Monocyte (primary cell): ENCODE measurements around a stretch of chr16.

DNA sequence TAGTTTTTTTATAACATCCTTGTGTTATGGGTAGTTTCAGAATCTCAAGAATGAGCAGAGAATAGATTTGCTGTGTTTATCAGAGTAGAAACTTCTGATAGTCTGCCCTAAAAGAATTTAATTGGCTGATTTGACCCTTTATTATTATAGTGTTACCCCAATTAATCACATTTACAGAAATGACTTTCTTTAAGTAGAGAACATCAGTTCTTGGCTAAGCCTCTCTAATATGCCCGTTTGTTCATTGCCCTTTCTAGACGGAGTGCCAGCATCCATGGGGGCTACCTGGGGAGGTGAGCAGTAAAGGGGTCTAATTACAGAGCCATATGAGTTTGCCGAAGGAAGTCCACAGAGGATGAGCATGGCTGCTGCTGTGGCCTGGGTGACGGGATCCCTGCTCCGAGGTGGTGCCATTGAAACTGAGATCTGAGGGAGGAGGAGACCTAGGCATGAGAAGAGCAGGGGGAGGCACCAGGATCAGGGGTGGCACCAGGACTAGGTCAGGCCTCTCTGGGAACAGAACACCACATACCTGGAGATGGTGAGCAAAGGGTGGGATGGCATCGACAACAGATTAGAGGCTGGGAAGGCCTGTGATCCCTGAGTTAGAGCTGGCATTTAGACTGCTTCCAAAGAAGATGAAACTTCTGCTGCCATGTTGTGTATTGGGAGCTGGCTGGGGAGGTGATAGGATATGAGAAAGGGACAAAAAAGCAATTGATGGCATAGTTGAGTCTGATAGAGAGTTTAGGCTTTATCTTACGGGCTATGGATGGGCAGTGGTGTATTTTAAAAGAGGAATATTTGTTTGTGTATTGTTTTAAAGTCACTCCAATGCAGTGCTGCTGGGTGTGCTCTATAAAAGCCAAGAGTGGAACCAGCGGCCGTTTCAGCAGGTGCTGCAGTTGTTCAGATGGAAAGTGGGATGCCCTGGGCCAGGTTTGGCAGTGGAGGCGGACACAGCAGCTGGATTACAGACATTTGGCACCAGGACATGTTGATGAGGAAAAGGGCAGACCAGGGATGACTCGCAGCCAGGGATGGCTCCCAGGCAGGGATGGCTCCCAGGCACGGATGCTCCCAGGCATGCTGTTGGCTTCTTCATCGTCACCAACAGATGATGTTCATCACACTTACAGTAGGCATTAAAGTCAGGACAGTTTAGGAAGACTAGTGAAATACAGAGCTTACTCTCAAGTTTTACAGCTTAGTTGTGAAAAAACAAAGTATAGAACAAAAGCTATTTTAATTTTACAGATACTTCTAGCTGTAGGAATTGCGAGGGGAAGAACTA, 9.7 kb downstream of the GAN start:
- PRO-cap, 2 experiments, result no peak in any of the 2 experiments

- PRO-cap, 2 experiments, result no peak in any of the 2 experiments
Observed at GRCh38 chr16:81407161-81407653, 37.4 kb upstream of the CMIP start.

DNA sequence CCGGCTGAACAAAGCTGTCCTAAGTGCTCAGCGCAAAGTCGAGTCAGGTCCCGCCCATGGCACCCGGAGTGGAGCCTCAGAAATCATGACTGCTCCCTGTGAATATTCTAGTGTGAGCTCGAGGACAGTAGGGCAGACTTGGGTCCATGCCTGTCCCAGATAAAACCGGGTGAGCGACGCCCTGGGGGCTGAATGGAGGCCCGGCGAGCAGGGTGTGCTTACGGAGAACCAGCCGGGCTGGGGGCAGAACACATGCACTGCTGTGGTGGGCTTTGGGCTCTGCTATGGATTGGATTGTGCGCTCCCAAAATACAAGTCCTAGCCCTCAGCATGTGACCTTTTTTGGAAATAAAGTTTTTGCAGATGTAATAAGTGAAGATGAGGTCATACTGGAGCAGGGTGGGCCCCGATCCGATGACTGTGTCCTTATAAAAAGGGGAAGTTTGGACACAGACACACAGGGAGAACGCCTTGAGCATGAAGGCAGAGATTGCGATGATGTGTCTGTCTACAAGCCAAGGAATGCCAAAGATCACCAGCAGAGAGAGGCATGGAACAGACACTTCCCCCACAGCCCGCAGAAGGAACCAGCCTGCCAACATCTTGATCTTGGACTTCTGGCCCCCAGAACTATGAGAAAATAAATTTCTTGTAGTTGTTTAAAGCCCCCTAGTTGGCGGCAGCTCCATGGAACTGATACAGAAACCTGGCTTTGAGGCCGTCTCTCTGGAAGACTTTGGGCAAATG, 12.7 kb upstream of the CMIP start:
- PRO-cap, 2 experiments, result peak in 2 of 2 experiments; most common plus-strand start position 460 of the sequence (in 2)

GRCh38 chr16:81458164-81459064, 13.8 kb downstream of the CMIP start:
- PRO-cap, 2 experiments, result peak in 1 of 2 experiments; most common plus-strand start chr16:81458301 (in 1)

DNA sequence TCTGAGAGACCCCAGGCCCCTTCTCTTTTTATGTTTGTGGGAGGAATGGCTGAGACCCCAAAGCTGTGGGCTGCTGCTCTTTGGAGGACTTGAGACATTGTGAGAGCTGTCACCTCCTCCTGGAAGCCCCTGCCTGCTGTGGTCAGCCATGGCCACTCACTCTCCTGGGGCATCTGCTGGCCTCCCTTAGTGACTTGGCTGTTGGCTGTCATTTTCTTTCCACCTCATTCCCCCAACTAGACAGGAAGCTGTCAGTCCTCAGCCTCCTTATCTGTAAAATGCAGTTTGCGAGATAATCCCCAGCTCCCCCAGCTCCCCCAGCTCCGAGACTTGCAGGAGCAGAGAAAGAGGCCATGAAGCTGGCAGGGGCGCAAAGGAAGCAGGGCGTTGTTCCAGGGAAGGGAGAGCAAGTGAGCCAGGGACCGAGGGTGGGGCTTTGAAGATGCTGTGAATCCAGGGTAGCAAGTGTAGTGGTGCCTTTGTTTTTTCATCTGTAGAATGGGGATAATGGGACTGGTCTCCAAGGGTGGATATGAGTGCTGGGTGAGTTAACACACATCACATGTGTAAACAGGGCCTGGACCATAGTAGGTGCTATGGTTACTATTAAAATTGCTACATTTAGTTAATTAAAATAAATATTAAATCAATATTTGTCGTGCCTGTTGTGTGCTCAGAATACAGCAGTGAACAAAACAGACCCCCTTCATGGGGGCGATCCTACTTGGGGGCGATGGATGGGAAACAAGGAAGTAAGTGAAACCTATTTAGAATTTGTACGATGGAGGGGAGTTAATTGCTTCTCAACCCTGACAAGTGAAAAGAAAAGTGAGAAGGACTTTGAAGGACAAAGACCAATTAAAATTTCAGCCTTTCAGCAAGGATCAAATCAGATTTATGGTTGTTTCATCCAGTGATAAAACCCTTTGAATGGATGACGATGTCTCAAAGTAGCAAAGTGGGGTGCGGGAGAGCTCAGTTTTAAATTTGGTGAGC, 51.3 kb downstream of the CMIP start:
- PRO-cap, 2 experiments, result no peak in any of the 2 experiments

- PRO-cap, 2 experiments, result no peak in any of the 2 experiments
Observed at GRCh38 chr16:81517635-81518096, 73.1 kb downstream of the CMIP start.

- PRO-cap, 2 experiments, result peak in 1 of 2 experiments; most common plus-strand start chr16:81547231 (in 1)
Observed at GRCh38 chr16:81546624-81547294, 102.2 kb downstream of the CMIP start.

- PRO-cap, 2 experiments, result no peak in any of the 2 experiments
Observed at GRCh38 chr16:81581037-81581398, 136.4 kb downstream of the CMIP start.

DNA sequence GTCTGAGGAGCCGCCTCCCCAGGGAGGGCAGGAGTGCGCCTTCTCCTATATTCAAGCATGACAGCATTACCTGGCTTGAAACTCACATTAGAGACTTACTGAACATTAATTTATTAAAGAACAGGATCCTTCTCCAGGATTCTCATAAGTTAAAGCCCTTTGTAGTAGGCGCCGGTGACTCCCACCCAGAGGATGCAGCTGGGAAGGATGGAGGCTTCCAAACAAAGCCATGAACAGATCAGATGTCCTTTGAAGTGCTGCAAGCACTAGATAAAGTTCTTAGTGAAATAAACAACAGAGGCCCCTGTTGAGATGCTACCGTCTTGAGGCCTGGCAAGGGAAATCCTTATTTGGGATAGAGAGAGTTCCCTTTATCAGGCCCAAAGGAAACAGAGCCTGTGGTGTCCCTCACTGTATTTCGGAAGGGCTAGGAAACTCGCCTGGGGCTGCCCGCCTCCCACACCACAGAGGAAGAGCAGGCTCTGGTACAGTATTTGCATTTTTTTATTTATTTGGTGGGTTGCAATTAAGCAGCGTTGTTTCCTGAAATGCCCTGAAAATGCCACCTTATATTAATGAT, 144.4 kb upstream of the PLCG2 start:
- PRO-cap, 2 experiments, result no peak in any of the 2 experiments

- PRO-cap, 2 experiments, result no peak in any of the 2 experiments
Observed at GRCh38 chr16:81638423-81639033, 140.6 kb upstream of the PLCG2 start.

DNA sequence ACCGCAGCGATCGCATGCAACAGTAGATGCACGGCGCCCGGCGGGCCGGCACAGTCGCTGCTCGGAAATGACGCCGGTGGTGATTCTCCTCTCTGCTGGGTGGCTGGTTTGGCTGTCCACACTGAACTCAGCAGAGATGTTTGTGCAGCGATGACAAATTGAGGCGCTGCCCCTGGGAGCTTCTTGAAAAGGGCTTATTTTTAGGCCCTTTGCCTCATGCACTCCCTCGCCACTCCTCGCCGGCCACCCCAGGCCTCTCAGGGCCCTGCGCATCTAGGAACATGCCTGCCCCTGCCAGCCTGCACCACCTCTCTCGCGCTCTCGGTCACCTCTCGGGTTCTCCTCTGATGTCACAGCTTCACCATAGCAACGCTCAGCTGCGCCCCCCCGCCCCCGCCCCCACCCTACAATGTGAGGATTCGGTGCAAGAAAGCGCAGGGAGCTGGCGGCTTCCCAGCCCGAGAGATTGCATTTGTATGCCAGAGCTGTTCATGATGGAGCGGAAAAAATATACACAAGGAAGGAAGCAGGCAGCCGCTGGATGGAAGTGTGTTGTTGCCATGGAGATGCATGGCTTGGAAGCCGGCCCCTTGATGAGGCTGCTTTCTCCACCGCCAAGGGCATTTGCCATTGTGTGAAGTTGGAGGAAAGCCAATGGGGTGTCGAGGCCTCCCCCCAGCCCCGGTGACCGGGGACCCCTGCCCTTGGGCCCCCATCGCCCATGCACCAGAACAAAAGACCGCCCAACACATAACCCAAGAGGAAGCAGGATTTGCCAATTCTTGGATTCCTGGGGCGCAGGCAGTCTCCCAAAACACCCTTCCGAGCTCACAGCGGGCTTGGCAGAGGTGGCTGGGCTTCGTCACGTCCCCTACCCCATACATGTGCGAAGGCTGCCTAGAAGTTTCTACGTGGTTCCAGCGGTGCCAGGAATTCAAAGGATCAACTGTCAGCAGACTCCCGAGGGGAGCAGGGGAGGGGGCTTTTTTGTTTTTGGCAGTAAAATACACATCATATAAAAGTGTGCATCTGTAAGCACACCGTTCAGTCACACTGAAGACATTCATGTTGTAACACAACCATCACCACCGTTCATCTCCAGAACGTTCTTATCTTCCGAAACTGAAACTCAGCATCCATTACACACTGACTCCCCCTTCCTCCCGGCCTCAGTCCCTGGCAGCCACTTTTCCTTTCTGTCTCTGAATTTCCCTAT, 81.1 kb upstream of the PLCG2 start:
- PRO-cap, 2 experiments, result no peak in any of the 2 experiments

DNA sequence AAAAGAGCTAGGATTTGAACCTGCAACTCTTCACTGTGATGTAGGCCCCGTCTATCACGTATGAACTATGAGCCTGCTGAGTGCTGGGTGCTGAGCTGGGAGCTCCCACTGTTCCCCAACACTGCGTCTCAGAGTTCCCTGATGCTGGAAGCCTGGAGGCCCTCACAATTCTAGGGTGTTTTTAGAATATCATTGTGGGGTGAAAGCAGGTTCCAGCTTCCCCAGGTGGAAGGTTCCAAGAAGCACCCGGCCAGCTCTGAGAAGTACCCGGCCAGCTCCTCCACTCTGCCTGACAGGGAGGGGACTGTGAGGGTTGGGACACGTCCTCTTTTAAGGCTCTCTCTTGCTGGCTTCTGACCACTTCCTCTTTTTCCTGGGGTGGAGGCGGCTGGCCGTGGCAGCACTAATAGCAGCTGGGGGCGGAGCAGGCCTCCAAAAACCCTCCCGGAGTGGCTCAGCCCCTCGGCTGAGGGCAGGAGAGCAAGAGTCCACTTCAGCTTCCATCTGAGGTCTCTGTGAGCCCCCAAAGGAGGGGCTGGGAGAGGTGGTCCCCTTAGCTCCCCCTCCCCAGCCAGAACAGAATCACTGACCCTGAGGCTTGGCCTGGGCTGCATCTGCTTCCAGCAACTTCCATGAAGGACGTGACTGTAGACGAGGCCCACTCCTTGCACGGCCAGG, 26.9 kb upstream of the PLCG2 start:
- PRO-cap, 2 experiments, result peak in 2 of 2 experiments; most common plus-strand start position 360 of the sequence (in 2); most common minus-strand start position 284 of the sequence (in 2)

- PRO-cap, 2 experiments, result peak in 2 of 2 experiments; most common plus-strand start chr16:81867104 (in 1); most common minus-strand start chr16:81867076 (in 1)
Observed at GRCh38 chr16:81866929-81867520, 87.9 kb downstream of the PLCG2 start.

DNA sequence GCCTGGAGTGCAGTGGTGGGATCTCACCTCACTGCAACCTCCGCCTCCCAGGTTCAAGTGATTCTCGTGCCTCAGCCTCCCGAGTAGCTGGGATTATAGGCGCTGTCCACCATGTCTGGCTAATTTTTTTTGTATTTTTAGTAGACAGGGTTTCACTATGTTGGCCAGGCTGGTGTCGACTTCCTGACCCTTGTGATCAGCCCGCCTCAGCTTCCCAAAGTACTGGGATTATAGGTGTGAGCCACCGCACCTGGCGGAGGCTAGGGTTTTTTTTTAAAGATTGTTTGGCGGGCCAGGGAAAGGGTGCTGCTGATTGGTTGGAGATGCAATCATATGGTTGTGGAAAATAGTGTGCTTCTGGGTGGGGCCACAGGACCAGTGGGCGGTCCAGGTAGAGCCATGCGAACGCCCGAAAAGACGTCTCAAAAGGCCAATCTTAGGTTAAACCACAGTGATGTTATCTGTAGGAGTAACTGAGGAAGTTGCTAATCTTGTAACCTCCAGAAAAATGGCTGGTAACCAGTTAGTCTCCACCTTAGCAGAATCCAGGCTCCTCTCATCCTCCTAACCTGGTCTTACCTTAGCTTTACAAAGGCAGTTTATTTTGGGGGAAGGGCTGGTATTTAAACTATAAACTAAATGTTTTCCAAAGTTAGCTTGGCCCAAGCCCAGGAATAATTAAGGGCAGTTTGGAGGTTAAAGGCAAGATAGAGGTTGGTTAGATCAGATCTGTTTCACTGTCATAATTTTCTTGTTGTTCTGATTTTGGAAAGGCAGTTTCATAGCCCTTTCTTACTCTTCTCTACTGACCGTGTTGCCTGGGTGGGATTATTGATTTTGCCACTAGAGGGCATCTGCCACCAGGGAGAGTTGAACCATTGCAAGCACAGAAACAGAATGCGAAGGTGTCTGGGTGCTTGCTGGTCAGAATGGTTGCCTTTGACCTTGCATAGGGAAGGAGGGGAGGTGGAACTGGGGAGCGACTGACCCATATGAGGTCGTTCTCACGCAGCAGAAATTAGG, 110.9 kb downstream of the PLCG2 start:
- PRO-cap, 2 experiments, result no peak in any of the 2 experiments

GRCh38 chr16:81995472-81996289, 15.6 kb downstream of the SDR42E1 start:
- PRO-cap, 2 experiments, result no peak in any of the 2 experiments

DNA sequence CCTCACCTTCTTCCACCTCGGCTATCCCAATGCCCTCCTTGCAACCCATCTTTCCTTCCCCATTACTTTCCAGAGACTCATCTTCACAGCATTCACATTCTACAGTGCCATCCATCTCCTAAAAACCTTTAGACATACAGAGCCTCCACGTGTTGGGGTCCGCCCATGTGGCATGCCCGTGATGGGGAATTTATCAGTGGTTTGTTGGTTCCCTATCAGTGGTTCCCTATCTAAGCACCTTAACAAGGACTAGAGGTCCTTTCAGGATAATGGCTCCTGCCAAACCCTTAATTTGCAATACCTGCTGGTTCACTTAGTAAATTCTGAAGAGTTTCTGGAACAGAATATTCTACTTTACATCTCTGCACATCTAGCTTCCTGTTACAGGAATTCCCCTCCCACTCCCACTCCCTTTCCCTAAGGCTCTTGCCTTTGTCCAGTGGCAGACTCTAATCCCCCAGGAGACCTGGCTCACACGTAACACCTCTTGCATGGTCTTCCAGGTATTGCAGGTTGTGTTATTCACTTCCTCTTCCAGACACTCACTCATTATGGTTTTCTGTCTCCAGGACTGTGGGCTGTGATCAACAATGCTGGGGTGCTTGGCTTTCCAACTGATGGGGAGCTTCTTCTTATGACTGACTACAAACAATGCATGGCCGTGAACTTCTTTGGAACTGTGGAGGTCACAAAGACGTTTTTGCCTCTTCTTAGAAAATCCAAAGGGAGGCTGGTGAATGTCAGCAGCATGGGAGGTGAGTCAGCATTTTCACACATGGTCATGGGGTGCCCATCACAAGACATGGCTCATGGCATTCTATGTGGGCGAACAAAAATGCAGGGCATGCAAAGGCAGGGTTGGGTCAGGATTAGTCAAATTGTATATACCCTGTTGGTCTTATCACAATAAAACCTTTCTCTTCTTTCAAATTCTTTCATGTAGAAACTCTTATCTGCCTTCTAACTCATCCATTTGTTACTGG, 35.6 kb downstream of the HSD17B2 start:
- PRO-cap, 2 experiments, result no peak in any of the 2 experiments

GRCh38 chr16:82098611-82099019, 63.6 kb downstream of the HSD17B2 start:
- PRO-cap, 2 experiments, result no peak in any of the 2 experiments

- PRO-cap, 2 experiments, result no peak in any of the 2 experiments
Observed at GRCh38 chr16:82633901-82634931, 7.4 kb downstream of the CDH13 start.

DNA sequence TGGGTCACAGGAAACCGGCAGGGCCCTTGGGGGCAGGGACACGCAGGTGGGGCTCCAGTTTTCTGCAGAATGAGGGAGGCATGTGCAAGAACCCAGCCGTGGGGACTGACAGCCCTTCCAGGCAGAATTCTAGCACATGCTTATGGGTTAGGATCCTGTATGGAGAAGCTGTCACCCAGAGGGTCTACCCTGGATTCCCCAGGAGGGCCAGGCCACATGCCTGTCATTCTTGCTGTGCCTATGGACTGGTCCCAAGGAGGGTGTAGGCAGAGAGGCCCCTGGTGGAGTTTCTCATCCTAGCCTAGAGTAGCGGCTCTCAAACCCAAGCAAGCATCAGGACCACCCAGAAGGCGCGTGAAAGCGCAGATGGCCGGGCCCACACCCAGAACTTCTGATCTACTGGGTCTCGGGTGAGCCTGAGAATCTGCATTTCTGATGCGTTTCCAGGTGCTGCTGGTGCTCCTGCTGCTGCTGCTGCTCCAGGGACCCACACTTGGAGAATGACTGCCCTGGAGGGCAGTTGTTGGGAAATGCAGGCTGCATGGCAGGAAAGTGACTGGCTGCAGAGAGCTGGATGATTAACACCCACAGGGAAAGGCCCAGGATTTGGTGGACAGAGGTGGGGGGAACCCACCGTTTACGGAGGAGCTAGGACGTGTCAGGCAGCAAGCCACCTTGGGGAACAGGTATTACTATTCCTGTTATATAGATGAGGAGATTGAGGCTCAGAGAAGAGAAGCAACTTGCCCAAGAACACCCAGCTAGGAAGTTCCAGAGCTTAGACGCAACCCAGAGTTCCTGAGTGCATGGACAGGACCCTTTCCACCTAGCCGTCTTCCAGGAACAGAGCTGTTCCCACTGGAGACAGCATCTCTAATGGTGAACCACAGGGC, 9.4 kb upstream of the OSGIN1 start:
- PRO-cap, 2 experiments, result no peak in any of the 2 experiments

GRCh38 chr16:83945570-83946078, 7.4 kb upstream of the OSGIN1 start:
- PRO-cap, 2 experiments, result no peak in any of the 2 experiments